ENCODE data around the genes ZNF200 and MEFV.

DNA sequence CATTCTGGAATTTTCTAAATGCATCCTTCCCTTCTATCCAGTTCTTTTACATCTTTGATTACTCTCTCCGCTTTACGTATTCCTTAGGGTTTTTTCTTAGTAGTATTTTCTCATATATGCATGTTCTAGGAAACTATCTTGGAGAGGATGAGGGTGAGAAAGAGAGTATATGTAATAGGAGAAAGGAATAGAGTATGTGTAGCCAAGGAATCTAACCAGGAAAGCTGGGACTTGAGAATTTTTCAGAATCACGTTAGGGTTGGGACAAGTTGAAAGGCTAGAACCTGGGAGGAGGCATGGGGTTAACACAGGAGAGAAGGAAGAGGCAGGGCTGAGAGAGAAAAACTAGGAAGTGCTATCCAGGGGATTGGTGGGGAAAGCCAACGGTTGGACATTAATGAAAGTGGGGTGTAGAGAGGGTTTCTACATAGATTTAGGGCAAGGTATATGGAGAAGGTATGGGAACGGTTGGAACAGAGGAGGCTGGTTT, 2.6 kb downstream of the SRRM2 start:
- RRBS = no CpG with 5 or more reads among the region's 5 CpGs

DNA sequence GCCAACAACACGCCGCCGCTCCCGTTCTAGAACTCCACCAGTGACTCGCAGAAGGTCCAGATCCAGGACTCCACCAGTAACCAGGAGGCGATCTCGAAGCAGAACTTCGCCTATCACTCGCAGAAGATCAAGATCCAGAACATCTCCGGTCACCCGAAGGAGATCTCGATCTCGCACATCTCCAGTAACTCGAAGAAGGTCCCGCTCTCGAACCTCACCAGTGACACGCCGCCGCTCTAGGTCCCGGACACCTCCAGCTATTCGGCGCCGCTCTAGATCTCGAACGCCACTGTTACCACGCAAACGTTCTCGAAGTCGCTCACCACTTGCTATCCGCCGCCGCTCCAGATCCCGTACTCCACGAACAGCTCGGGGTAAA, 10.7 kb downstream of the ELOB start:
- RRBS = no CpG with 5 or more reads among the region's 35 CpGs

DNA sequence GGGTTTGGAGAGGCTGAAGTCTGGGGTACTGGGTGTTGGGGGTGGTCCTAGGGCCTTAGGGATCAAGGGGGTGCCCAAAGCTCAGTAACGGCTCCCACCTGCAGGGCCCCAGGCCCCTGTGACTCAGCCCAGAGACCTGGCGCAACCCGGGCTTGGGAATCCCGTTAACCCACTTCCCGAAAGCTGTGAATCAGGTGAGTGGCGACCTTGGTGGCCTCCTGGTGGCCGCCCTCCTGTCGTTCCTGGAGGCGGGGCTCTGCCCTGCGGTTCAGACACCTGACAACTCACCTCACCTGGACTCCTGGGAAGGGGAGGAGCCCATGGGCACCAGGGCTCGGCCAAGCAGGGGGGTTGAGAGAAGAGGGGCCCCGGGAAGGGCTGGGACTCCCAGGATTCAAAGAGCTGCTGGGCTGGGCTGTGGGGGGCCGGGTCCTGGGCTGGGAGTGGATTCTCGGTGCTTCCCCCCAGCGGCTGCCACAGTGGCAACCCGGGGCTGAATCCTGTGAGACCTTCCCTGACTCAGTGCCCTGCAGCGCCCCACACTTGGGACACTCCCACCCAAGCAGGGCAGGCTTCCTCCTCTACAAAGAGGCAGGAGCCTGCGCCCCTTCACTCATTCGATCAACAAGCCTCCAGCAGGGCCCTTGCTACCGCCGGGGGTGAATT, 628 bp upstream of the PRSS22 start:
- RRBS = 11% methylated on average over 5 of the region's 21 CpGs

DNA sequence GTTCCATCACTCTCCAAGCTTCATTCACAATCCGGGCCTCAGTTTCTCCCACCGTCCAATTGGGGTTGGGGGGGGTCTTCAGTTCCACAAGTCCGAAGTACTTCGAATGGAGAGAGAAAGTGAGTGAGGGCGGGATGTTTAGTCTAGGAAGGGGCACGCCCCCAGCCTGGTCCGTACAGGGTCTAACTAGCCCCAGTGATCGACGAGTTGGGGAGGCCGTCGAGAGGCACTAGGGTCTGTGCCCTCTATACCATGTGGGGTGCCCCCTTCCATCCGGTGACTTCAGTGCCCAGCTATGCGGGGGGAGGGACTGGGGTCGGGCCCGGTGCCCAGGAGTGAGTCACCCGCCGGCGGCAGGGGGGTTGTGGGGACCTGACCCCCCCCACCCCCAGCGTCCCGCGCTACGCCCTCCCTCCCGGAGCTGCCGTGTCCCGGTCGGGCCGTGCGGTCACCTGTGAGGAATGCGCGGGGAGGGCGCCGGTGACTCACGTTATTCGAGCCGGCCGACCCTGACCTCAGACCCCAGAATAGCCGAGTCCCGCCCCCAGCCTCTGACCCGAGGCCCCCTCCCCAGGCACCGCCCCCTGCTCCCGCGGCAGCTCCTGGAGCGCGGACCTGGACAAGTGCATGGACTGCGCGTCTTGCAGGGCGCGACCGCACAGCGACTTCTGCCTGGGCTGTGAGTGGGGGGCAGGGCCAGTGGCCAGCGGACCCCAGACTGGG, 634 bp downstream of the TNFRSF12A start:
- RRBS = 48% methylated on average over 20 of the region's 51 CpGs

DNA sequence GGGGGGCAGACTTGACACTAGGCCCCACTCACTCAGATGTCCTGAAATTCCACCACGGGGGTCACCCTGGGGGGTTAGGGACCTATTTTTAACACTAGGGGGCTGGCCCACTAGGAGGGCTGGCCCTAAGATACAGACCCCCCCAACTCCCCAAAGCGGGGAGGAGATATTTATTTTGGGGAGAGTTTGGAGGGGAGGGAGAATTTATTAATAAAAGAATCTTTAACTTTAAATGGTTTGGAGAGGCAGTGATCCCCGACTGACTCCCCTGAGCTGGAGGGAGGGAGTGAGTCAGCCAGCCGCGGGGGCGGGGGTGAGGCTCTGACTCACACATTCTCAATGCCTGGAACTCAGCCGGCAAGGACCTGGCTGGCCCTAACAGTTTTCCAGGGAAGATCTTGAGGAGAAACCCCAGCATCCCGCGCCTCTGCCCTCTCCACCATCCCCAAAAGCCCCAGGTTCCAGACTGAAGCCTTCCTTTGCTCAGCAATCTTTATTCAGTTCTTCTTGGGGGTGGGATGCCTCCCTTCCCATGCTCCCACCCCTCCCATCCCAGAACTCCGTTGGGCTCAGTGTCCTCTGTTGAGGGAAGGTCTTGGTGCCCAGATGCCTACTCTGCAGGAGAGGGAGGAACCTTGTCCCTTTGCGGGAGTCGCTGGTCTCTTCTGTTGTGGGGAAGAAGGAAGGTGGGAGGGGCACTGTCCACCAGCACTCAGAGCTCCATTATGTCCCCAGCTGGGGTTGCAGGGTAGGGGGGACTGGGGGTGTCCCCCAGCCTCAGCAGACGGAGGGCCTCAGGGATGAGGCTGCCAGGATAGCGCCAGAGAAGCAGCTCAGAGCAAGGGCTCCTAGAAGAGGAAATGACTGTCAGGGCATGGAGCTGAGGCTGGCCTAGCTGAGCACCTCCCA, 1.3 kb downstream of the HCFC1R1 start:
- RRBS = no CpG with 5 or more reads among the region's 14 CpGs

DNA sequence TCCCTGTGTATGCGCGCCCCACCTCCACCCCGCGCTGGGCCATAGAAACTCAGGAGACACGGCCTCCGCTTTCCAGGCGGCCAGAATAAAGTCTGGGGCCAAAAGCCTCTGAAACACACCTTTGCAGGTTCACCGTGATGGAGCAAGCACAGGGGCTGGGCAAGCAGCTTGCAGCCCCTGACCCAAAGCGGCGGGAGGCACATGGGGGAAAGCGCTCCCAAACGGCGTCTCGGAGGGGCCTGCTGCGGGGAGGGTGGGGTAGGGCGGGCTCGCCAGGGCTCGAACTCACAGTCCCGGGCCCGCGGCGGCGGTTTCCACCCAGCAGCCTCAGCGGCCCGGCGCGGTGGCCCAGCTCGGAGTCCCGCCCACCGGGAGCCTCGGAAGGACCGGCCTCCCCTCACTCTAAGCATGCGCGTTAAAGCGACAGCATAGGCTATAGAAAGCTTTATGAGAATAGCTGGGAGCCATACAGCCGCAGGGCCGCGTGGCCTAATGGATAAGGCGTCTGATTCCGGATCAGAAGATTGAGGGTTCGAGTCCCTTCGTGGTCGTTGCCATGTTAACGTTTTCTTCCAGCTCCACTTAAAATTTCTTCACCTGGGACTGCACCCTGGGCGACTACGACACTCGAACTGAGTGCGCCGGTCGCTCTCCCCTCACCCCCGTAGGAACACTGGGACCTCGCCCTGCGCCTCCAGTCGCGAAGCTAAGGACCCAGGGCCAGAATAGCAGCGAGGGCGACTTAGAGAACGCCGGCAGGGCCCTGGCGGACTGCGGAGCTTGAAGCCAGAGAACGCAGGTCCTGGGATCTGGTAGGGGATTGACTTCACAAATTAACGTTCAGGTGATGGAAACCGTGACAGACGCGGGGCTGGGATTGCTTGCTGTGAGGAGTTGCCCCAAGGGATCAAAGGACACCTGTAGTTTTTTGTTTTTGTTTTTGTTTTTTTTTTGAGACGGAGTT, 15.6 kb downstream of the ZNF213 start:
- RRBS = 3% methylated on average over 7 of the region's 67 CpGs

GRCh38 chr16:3152252-3153311, 17.8 kb downstream of the ZNF213 start:
- RRBS = 1% methylated on average over 3 of the region's 50 CpGs

DNA sequence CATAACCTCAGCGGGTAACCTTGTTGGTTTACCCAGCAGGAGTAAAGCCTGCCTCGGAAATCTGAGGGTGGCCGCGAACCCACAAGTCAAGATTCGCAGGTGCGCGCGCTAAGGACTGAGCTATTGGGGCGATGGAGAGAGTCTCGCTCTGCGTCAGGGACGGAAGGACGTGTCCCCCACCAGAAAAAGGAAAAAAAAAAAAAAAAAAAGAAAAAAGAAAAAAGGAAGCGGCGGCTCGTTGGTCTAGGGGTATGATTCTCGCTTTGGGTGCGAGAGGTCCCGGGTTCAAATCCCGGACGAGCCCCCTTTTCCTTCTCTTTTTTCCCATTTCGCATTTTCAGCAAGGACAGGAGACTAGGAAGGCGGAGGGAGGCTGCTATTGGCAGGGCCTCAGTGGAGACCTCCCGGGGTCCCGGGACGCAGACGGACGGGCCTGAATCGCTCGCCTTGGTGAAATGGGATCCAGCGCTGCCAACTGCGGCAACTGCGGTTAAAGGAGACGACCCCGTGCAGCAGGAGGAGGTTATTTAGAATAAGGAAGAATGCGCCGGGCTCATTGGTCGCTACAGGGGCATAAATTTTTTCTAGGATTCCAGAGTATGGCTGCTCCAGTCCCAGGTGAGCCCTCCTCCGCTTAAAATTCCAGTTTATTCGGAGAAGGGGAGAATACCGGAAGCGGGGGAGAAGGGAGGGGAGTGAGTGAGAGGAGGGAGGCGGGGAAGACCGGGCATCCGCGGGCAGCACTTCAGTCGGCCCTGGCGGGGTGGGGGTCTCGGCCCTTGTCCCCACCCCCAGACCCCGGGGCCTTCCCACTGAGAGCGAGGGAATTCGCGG, 46.9 kb downstream of the ZNF200 start:
- RRBS = 33% methylated on average over 8 of the region's 53 CpGs

GRCh38 chr16:3215334-3215685, 19.6 kb downstream of the ZNF200 start:
- RRBS = no CpG with 5 or more reads among the region's 6 CpGs

DNA sequence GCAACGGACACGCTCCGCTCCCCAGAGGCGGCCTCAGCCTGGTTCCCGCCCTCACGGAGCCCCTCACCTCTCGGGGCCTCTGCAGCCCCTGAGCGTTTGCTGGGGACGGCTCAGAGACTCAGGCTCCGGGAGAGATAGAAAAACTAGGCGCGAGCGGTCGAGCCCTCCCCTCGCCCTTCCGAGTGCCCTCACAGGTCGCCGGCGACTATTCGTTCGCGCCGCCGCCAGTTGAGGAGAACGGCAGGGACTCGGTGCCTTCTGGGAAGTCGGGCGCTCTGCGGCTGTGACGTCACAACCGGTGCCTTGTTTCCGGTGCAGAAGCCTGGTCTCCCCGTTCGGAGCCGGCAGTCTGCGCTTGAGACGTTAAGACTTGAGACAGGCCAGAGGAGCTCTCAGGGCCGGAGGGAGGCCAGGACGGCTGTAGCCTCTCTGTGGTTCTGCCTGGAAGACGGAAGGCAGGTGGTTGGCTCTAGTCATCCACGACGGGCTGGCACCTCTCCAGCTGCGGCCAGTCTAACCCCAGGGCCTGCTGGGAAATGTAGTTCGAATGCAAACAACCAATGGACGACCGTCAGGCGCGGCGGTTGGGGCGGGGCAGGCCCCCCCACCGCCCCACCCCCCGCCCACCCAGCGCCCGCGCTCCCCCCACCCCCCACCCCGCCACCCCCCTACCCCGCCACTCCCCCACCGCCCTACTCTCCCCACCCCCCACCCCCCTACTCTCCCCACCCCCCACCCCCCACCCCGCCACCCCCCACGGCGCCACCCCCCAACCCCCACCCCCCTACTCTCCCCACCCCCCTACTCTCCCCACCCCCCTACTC, at the start of gene ZNF200:
Gene ZNF200 (minus strand): TSS at position 239 of the 824 bp plus-strand sequence.
- RRBS = 2% methylated on average over 24 of the region's 61 CpGs

DNA sequence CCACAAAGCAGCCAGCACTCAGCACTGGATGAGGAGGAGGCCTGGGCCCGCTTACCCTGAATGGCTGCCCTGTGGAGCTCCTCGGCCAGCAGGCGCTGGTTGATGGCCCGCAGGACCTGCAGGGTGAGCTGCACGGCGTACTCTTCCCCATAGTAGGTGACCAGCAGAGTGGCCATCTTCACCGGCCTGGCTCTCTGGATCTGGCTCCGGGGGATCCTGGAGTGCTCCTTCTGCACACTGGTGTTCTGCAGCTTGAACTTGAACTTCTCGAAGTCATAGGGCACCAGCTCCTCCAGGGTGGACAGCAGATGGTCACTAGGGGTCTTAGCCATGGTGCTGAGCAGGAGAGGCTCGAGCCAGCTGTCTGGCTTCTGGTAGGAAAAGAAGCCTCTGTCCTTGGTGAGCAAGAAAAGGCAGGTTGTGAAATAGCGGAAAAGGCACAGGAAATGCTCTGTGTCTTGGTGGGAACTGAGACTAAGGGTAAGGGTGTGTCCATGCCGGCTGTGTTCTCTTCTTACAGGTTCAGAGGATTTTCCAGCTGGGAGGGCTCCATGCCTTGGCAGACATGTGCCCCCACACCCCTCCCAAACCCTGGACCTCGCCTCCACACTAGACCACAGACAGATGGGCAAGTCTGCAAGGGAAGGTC, at the start of gene MEFV:
Gene MEFV (minus strand): TSS at position 378 of the 649 bp plus-strand sequence.
- RRBS = no CpG with 5 or more reads among the region's 13 CpGs

DNA sequence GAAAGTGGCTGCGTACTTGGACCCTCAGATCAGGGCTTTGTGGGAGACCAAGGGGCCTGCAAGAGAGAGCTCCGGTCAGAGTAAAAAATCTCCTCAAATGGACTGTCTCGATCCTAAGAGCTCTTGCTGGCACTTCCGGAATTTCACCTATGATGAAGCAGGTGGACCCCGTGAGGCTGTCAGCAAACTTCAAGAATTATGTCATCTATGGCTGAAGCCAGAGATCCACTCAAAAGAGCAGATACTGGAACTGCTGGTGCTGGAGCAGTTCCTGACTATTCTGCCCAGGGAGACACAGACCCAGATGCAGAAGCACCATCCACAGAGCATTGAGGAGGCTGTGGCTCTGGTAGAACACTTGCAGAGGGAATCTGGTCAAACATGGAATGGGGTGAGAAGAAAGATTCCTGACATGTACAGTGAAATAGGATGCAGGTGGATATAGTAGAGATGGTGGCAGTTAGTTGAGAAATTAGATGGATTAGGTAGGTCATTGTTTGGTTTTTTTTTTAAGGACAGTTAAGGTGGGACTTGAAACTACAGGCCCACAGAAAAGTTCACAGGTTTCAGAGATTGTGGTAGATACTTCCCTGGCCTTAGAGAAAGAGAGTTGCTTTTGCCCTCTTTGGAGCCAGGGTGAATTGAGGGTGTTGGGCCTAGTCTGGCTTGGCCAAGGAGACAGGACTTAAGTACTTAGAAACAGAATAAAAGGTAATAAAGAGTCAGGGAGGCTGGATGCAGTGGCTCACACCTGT, 3.3 kb downstream of the ZNF75A start:
- RRBS = 100% methylated on average over 1 of the region's 5 CpGs

- RRBS = no CpG with 5 or more reads among the region's 39 CpGs
Observed at GRCh38 chr16:3496297-3496955, 1.1 kb upstream of the C16orf90 start.

DNA sequence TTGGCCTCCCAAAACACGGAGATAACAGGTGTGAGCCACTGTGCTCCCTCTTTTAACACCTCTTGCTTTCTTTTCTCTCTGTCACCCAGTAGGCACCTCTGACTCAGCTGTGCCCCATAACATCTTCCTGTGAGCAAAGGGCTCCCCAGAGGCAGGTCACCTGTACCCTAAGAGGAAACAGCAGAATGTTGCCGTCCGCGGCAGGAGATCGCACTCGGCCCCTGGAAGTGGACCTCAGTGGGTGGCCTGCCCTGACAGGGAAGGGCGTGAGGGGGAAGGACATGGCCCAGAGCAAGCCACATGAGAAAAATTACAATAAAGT, 977 bp upstream of the NLRC3 start:
- RRBS = no CpG with 5 or more reads among the region's 7 CpGs

DNA sequence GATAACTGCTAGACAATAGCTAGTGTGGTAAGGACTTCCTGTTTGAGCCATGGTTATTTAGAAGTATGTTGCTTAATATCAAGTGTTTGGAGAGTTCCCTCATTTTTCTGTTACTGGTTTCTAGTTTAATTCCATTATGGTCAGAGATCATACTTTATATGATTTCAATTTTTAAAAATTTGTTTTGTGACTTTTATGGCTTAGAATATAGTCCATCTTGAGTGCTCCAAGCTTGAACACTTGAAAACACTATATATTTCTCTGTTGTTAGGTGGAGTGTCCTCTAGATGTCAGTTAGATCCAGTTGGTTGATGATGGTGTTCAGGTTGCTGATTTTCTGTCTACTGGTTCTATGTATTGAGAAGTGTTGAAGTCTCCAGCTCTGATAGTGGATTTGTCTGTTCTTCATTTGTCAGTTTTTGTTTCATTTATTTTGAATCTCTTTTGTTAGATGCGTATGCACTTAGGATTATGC, 15.0 kb upstream of the SLX4 start:
- RRBS = no CpG with 5 or more reads among the region's 1 CpG

- RRBS = no CpG with 5 or more reads among the region's 30 CpGs
Observed at GRCh38 chr16:3672369-3673006, 18.0 kb downstream of the DNASE1 start.

- RRBS = no CpG with 5 or more reads among the region's 43 CpGs
Observed at GRCh38 chr16:3725442-3726696, 8.5 kb upstream of the TRAP1 start.

DNA sequence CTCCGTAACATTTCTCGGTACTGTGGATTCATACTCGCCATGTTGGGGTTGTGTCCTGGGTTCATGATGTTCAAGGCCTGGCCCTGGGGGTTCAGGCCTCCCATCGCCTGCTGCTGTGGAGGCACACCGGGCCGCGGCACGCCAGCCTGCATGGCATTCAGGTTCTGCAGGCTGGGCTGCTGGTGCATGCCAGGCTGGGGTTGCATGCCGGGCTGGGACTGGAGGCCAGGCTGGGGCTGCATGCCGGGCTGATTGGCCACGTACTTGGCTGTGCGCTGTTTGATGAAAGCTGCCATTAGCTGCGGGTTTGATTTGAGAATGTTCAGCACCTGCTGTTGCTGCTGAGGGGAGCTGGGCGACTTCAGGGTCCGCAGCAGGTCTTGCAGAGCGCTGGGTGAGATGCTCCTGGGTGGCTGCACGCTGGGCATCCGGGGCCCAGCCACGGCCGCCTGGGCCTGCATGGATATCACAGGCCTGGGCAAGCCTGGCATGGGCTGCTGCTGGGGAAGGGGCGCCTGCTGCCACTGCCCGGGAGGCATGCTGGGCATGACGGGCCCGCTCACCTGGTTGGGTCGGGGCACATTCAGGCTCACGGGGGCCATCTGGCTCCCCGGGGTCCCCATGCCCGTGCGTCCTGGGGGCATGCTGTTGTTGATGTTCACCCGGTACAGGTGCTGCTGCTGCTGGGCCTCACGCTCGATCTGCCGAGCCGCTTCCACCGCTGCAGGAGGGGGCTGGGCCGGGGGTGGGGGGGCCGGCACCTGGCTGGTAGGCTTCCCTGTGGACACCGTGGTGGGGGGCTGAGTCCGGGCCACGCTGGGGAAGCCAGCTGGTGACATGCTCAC, 11.4 kb upstream of the TRAP1 start:
- RRBS = 93% methylated on average over 17 of the region's 40 CpGs

GRCh38 chr16:3857315-3857893, 23.1 kb downstream of the CREBBP start:
- RRBS = no CpG with 5 or more reads among the region's 10 CpGs

- RRBS = no CpG with 5 or more reads among the region's 12 CpGs
Observed at GRCh38 chr16:3961301-3961871, 80.9 kb upstream of the CREBBP start.